LNCaP clone FGC (cell line): ENCODE measurements around the genes SREBF1, FBXW10 and SLC5A10.

DNA sequence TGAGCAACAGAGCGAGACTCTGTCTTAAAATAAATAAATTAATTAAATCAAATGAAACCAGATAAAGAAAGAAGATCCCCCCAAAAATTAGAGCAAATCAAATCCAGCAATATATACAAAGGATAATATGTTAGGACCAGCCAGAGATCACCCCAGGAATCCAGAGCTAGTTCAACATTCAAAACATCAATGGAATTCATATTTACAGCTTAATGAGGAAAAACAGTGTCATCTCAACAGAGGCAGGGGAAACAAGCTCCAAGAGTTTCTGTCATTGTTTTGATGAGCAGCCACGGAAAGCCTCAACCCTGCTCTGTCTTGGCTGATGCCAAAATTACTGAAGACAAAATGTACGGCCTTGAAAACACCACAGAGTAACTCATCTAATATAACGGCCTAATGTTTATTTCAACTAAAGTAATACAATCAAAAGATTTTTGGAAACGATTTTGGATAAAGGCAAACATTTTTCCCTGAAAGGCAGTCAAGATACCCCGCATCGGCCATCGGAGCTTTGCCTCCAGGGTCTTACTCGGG is 3.6 kb downstream of the PEMT start:
- RRBS, 2 experiments, result no CpG with 5 or more reads among the region's 9 CpGs

DNA sequence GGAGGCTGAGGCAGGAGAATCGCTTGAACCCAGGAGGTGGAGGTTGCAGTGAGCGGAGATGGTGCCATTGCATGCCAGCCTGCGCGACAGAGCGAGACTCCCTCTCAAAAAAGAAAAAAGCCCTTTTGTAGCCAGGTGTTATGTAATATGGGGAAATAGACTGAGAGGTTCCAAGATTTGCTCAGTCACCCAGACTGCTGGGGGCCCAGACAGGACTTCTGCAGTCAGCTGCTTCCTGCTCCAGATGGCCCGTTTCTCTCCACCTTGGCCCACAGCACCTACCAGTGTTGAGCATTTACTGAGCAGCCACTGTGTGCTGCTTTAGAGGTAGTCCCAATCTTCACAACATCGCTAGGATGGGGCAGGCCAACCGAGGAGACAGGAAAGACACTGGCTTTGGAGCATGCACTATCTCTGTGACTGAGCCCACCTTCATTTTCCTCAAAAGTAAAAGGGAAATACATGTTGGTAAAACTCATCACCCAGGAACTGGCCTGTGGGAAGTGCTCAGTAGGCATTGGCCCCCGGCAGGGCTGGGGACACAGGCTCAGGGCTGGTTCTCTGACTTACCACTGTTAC is 1.4 kb upstream of the PEMT start:
- RRBS, 2 experiments, result no CpG with 5 or more reads among the region's 9 CpGs

GRCh38 chr17:17682676-17683311 is 1.5 kb downstream of the RAI1 start:
- RRBS, 2 experiments, result 1 to 2% methylated on average over 34 of the region's 55 CpGs

- RRBS, 2 experiments, result 88 to 93% methylated on average over 28 of the region's 91 CpGs
These were observed 19.2 kb downstream of the RAI1 start for GRCh38 chr17:17700150-17701076.

- RRBS, 2 experiments, result no CpG with 5 or more reads among the region's 13 CpGs
These were observed 33.1 kb downstream of the RAI1 start for GRCh38 chr17:17714321-17714817.

DNA sequence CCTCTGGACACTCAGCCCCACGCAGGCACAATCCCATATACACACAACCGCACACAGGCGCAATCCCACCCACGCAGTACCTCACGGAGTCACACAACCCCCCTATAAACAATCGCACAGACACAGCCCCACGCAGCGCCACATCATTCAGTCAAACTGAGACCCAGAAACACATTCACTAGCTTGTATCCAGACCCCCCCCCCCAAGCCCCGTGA is 41.8 kb downstream of the RAI1 start:
- RRBS, 2 experiments, result no CpG with 5 or more reads among the region's 9 CpGs

DNA sequence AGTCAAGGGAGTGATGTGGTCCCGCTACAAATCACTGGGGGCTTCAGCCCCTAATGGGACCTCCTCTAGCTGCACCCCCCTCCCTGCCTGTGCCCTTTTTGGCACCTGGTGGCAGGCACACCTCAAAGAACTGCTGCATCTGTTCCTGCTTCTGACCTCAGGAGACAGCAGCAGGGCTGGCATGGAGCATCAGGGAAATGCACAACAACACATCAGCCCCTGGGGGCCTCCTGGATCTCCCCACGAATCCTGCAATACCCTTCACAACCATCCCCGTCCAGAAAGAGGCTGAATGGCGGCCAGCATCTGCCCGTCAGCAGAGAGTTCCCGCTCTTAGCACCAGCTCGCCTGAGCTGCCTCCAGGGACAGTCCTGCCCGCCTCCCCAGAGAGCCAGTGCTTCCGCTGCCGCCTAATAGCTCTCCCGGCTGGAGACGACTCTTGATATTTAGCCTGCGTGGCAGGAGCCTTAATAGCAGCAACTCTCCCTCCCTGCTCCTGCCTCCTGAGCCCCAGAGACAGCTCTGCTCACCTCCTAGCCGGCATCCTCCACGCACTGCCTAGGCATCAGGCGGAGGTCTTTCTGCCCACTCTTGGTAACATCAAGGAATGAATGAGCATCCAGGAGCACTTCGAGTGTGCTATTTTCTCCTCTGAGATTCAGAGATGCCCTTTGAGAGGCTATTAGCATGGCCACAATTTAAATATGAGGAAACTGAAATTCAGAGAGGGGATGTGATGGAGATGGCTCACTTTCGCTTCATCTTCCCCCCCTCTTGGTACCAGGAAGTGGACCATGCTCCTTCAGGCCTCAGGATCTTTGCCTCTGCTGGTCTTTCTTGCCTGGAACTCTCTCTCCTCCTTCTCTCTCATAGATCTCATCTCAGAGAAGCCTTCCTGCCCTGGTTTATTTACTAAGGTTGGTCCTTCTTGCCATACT is 67.8 kb downstream of the RAI1 start:
- RRBS, 2 experiments, result no CpG with 5 or more reads among the region's 18 CpGs

GRCh38 chr17:17751228-17752108 is 70.2 kb downstream of the RAI1 start:
- RRBS, 2 experiments, result no CpG with 5 or more reads among the region's 22 CpGs

DNA sequence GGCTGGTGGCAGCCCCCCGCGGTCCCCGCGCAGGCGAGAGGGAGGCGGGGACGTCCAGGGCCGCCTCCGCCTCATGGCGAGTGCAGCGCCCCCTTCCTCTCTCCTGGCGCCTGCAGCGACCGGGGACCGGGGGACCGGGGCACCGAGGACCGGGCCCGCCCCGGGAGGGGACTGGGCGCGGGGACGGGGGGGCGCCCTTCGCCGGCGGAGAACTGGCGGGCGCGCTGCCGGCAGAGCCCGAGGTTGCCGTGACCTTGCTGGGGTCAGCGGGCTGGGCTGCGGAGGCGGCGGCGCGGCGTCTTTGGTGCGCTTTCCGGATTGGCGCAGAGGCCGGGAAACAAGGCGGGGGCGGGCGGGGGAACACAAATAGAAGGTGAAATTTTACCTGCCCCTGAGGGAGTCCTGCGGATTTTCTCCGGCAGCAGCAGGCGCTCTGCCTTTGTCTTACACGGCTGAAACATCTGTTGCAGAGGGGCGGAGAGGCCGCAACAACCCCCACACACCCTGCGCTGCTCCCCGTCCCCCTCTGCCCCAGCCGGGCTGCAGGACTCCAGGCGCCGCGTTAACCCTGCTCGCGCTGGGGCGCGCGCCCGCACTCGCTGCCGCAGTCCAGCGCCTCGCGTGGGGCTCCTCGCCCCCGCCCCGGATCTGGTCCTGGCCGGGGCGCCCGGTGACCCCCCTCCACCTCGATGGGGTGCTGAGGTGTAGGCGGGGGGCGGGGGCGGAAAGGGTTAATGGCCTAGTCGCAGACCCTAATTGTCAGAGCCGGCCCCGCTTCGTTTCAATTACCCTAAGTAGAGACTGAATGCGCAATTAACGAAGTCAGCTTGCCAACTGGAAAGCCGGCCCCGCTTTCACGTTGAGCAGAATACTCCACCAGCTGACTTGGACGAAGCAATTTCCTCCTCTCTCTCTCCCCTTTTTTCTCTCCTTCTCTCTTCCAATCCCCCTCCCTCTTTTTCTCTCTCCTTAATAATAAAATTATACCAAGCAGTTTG is 53.4 kb downstream of the SREBF1 start:
- RRBS, 2 experiments, result 5 to 6% methylated on average over 45 of the region's 90 CpGs

DNA sequence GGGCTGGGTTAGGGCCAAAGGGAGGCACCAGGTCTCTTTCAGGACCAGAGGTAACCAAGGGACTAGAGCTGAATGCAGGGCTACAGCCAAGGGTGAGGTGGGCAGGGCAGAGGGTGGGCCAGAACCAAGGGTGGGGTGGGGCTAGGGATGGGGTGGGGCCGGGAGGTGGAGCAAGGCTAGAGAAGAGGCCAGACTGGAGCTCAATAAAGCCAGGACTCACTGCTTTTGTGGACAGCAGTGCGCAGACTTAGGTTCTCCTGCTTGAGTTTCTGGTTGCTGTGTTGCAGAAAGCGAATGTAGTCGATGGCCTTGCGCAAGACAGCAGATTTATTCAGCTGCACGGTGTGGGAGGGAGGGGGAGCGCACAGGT is 18.8 kb downstream of the SREBF1 start:
- RRBS, 2 experiments, result no CpG with 5 or more reads among the region's 7 CpGs

DNA sequence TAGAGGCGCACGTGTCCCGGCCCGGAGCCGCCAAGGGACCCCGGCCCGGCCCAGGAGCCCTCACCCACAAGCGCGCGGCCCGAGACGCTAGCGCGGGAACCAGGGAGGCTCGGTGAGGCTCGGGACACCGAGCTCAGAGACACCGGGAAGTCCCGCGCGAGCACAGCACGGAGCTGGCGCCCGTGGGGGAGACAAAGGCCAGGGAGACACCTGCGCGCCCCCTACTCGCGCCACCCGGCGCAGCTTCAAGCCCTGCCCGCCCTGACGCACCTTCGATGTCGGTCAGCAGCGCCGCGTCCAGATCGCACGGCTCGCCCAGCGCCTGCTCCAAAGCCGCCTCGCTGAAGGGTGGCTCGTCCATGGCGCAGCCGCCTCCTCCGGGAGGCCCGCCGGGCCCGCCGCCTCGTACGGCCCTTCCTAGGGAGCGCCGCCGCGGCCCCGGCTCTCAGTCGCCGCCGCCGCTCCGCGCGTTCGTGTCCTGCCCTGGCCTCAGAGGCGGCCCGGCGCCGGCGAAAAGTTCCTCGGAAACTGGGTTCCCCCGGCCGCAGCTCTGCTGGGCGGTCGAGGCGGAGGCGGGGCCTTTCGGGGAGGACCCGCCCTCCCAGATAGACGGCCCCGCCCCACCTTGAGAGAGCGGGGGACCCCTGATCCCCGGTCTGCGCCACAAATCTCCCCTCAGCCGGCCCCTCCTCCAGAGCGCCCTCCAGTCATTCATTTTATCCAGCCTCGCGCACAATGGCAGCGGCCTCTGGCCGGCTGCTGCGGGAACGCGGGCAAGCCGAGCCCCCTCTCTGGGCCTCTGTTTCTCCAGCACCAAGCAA is at the start of gene SREBF1:
TSS of gene SREBF1 (minus strand) at position 530 of the 821 bp plus-strand sequence.
- RRBS, 2 experiments, result 5 to 6% methylated on average over 43 of the region's 95 CpGs

DNA sequence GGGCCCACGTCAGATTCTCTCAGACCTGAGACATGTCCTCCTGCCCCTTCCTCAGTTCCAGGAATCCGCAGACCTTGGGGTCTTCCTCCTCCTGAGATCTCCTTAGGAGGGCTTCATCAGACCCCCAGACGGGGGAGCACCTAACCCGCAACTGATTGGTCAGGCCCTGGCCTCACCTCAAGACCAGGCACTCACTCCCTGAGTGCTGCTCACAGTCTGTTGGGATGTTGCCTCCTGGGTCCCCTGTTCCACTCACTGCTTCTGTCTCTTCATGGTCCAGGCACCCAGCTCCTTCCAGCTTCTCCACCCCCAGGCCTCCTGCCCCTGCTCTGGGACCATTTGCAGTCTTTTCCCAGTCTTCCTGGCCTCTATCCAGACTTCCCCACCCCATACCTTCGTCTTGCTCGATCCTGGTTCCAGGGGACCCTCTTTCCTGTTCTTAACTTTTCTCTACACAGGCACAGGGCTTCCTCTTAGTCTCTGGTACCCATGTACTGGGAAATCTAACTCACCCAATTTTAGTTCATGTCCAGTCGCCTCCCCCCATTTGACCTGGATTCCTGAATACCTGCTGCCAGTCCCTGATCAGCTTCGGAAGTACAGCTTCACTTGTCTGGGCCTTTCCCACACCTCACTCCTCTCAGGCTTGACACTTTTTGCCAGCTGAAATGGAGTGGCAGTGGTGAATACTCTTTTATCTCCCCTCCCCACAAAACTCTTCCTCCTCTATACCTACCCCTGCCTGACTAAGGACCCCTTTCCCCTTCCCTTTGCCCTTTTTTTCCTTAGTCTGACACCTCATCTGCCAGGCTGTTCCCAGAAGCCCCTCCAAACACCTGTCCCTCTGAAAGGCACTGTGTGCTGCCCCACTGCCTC is 1.4 kb downstream of the GID4 start:
- RRBS, 2 experiments, result no CpG with 5 or more reads among the region's 8 CpGs

DNA sequence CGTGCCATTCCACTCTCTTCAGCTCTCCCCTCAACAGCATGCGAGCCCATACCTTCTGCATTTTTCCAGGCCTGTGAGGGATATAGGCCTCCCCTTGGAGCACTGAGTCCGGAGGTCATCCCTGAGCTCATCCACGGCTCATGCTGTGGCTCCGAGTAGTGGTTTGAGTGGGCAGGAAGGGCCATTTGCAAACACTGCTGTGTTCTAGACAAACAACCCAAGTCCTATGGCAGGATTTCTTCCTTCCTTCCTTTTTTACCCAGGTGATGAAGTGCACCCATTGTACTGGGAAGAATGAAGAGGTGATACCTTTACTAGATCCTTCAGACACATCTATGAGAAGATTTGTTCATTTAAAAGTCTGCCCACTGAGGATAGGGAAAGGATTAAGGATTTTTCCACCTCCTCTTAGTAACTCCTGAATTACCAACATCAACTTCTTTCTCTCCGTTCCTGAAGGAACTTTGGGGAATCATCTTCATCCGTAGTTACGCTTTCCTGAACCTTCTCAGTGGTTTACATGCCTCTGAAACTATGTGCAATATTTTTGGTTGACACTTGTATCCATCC is 20.5 kb upstream of the DRG2 start:
- RRBS, 2 experiments, result no CpG with 5 or more reads among the region's 8 CpGs

GRCh38 chr17:18094015-18094563 is 6.3 kb downstream of the DRG2 start:
- RRBS, 2 experiments, result no CpG with 5 or more reads among the region's 8 CpGs

DNA sequence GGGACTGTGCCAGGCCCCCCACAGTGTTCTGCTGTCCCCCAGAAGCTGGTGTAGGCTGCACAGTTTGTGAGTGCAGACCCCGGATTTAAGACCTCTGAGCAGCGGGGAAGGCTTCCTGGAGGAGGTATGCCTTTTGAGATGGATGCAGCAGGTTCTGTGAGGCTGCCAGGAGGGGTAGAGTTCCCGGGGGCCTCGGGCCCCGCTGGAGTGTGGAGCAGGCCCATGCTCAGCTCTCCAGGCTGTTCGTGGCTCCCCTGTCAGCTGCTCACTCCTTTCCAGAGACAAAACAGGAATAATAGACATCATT is 238 bp upstream of the MYO15A start:
- RRBS, 2 experiments, result 90 to 91% methylated on average over 3 of the region's 6 CpGs

DNA sequence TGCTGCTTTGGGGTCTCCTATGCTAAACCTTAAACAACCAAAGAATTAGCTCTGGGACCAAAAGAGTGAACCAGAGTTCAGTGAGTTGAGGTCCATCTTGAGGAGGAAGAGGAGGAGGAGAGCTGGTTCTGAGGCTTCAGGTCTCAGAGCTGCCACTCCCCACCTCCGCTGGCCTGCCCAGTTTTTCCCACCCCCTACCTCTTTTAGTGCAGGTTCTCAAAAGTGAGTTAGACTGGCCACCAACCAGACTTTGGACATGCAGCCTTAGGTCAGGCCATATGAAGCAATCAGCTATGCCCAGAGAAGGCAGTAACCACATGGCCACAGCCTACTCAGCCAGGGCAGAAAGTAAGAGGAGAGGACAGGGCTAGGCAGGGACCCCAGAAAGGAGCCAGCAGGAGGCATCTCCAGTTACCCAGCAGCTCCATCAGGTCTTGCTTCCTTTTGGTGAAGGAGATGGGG is 8.9 kb downstream of the MYO15A start:
- RRBS, 2 experiments, result no CpG with 5 or more reads among the region's 1 CpG

GRCh38 chr17:18317385-18317755 is 2.3 kb downstream of the SMCR8 start:
- RRBS, 2 experiments, result no CpG with 5 or more reads among the region's 8 CpGs

GRCh38 chr17:18410686-18411205 is 33.2 kb downstream of the EVPLL start:
- RRBS, 2 experiments, result no CpG with 5 or more reads among the region's 15 CpGs

- RRBS, 2 experiments, result no CpG with 5 or more reads among the region's 8 CpGs
These were observed at the start of gene FBXW10 for GRCh38 chr17:18743796-18744310. TSS of gene FBXW10 (plus strand) at chr17:18744054.

- RRBS, 2 experiments, result no CpG with 5 or more reads among the region's 14 CpGs
These were observed at the start of gene SLC5A10 for GRCh38 chr17:18951908-18952439. TSS of gene SLC5A10 (plus strand) at chr17:18952165.